ENCODE measurements around a stretch of chr22.

- PRO-cap: no peak
Measured at GRCh38 chr22:37231397-37231824, 12.7 kb downstream of the RAC2 start.

DNA sequence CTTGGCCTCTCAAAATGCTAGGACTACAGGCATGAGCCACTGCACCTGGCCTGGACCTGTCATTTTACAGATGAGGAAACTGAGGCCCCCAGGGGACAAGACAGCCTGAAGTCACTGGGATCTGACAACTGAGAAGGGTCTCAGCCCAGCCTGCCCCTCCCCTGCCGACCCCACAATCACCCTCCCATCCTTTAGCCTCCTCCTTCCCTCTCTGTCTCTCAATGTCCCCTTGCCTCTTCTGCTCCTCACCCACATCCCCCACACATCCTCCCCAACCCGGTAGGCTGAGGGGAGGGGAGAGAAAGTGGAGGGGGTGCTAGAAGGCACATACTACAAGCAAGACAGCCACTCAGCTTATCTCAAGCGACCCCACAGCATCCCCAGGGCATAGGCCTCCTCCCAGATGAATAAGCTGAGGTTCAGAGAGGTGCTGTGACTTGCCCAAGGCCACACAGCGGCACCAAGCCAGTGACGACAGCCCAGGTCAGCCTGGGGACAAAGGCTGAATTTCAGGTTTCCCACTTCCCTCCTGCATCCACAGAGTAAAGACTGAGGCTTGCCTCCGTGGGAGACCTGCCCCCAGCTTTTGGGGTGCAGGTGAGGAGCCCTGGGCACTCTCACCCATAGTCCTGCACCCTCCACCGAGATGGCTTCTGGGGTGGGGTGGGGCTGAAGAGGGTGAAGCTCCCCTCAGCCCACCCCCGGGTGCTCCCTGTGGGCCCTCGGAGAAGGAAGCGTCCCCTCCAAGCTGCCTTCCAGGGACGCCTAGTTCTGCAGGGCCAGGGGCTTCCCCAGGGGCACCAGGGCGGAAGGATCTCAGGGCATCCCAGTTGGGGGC lies 601 bp downstream of the RAC2 start:
- PRO-cap: no peak

DNA sequence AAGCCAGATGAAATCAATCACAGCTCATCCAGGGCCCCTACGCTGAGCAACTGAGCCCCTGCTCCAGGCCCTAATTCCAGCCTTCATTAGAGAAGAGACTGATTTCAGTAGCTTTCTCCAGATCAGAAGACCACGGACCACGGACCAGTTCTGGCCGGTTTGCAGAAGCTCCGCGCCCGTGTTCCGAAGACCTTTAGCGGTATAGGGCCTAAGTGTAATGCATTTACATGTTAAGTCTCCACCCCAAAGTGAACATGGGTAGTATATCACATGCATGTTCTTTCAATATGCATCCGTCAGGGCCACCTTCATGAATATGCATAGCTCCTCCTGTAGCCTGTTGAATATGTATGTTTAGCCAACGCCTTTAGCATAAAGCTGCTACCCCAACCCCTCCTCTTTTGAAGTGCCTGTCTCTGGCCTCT lies 14.9 kb upstream of the RAC2 start:
- PRO-cap: no peak

DNA sequence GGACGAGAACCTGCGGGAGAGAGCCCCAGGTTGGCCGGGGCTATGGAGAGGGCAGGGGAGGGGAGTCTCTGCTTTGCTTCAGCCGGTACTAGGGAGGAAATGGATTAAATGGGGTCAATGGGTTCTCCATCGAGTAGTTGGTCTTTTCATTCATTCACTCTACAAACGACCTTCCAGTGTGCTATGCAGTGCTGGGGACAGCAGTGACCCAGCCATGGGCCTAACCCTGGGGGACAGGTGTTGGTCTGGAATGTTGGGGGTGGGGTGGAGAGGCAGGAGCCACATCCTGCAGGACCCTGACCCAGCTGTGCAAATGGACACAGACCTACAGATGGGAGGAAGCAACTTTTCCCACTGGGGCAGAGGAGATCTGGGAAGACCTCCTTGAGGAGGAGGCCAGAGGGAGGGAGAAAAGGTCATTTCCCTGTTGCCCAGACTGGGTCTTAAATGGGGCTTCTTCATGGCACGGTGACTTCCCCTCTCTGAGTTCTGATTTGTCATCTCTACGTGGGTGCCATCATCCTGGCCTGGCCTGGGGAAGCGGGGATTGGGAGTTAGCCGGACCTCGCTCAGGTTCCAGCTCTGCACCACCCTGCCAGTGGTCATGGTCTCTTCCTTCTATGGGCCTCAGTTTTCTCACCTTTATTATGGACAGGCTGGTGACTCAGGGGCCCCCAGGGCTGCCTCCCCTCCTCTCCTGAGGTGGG lies 1.9 kb downstream of the CYTH4 start:
- PRO-cap: no peak

GRCh38 chr22:37293502-37293910 lies 11.2 kb downstream of the CYTH4 start:
- PRO-cap: no peak

GRCh38 chr22:37370068-37371160 lies 56.9 kb downstream of the ELFN2 start:
- PRO-cap: no peak

GRCh38 chr22:37492766-37493202 lies 6.6 kb upstream of the MFNG start:
- PRO-cap: no peak

DNA sequence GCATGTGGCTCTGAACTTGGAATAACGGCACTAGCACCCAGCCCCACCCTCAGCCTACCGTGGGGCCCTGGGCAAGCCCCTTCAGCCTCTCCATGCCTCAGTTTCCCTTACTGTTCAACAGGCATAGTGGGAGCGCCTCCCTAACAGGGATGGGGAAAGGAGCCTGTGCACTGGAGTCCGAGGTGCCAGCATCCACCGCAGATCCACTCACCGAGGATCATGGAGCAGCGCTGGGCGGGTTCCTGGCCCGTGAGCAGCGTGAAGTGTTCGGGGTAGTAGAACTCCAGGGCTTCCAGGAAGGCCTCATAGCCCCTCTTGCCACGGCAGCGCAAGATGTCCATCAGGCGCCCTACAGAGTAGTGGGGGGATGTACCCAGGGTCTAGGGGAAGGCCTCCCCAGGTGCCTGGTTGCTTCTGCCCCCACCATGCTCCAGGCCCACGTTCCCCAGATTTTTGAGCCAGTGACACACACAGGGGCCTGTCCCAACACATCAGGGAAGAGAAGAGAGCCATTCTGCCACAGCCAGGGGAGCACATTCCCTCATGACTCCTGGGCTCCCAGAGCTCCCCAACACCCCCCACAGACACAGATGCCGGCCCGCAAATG lies 1.4 kb downstream of the CARD10 start:
- PRO-cap: no peak

DNA sequence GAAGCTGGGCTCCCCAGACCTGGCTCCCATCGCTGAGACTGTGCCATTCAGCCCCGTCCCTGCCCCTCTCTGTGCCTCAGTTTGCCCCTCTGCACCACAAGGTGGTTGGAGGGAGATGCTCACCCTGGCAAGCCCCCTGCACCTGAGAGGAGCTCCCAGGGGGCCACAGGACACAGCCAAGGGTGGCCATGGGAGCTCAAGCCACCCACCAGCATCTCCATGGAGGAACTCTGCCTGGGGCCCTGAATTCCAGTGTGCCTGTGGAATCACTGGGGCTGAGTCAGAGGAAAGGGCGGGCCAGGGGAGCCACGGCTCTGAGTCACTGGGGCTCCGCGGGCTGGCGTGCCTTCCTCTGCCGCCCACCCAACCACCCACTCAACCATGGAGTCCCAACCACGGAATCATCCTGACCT lies 6.1 kb upstream of the CARD10 start:
- PRO-cap: no peak

DNA sequence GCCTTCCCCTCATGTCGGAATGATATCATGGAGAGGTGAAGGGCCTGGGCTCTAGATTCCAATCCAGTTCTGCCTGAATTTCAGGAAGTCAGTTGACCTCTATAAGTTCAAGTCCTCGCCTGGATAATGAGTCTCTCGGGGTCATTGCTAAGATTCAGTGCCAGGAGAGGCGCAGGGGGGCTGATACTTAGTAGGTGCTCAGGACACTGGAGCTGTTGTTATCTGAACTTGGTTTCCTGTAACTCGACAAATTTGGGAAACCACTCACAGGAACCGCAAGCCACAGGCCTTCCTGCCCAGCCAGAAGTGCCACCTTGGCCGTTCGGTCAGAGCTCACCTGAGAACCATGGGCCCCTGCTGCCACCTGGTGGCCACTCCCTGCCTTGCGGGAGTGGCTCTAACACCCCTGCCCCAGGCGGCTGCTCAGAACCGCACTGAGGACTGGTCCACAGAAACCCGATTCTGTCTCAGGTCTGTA lies 6.9 kb downstream of the CDC42EP1 start:
- PRO-cap: no peak

GRCh38 chr22:37602431-37602794 lies 6.2 kb upstream of the GGA1 start:
- PRO-cap: unidirectional peak, minus-strand start at chr22:37602522; unidirectional peak, minus-strand start at chr22:37602553; unidirectional peak, minus-strand start at chr22:37602605

DNA sequence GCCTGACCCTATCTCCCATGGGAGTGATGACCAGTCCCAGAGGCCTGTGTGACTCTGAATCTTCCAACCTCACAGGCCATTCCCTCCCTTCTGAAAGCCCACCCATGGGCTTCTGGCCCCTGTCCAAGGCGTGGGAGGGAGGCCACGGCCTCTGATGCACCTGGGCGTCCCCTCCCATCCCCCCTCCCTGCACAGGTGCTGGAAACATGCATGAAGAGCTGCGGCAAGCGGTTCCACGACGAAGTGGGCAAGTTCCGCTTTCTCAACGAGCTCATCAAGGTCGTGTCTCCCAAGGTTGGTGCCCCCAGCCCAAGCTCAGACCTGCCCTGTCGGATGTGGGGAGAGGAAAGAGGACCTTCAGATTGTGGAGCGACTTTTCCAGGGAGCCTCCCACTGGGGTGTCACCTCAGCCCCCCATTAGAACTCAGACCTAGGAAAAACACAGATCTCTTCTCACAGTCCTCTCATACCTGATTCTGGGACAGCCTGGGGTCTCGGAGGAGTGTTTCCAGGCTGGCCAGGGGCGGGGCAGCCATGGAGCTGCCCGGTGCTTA lies 9.7 kb downstream of the GGA1 start:
- PRO-cap: no peak

- PRO-cap: no peak
Measured at GRCh38 chr22:37627142-37628059, 12.1 kb upstream of the SH3BP1 start.

DNA sequence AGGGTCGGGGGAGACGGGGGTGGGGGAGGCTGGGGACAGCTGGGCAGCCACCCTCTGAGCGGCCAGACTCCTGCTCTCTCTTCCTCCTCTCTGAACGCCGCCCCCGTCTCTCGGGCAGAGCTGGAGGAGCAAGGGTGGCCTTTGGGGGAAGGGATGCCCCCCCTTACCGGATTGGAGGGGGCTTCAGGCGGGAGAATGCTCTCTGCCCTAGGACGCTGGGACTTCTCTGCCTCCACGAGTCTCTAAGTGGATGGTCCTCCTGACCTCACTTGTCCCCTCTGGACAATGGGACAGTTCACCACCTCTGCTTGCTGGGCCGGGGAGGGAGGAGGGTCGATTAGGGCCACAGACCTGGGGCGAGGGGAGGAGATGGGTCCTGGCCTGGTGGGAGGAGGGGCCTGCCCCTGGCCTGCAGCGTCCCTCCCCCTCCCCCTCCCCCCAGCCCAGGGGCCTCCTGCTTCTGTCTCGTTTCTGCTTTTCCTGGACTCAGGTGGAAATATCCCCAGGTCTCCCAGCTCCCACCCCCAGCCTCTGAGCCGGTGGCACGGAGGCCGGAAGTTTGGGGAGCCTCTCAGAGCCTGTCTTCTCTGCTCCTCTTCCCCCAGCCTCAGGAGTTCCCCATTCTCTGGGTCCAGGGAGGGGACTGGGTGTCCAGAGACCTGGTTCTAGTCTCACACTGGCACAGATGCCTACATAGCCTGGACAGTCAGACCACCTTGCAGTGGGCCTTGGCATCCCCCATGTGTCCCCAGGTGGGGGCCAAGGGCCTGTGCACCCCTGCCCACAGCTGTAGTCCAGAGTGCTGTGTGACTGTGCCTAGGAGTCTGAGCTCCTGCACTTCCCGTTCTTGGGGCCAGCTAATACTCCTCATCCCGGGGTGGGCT lies 679 bp downstream of the SH3BP1 start:
- PRO-cap: no peak

DNA sequence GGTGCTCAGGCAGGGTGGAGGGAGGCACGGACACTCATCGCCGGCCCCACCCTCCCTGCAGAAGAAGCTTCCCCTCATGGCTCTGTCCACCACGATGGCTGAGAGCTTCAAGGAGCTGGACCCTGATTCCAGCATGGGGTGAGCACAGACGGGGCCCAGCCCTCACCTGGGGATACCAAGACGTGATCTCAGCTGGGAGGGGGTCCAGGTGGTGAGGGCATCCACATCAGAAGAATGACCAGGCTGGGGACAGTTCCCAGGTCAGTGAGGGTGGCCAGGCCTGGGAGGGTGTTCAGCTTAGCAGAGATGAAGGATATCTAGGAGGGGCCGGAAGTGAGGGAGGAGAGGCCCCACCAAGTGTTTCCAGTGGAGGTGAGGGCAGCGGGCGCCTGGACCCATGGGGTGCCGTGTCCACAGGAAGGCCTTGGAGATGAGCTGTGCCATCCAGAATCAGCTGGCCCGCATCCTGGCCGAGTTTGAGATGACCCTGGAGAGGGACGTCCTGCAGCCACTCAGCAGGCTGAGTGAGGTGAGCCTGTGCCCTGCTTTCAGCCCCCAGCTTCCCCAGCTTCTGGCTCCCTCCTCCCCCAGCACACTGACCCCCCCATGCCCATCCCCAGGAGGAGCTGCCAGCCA lies 3.1 kb downstream of the SH3BP1 start:
- PRO-cap: no peak

GRCh38 chr22:37745502-37746199 lies 48.8 kb downstream of the TRIOBP start:
- PRO-cap: bidirectional peak, plus-strand start at chr22:37746263, minus-strand start at chr22:37746079

DNA sequence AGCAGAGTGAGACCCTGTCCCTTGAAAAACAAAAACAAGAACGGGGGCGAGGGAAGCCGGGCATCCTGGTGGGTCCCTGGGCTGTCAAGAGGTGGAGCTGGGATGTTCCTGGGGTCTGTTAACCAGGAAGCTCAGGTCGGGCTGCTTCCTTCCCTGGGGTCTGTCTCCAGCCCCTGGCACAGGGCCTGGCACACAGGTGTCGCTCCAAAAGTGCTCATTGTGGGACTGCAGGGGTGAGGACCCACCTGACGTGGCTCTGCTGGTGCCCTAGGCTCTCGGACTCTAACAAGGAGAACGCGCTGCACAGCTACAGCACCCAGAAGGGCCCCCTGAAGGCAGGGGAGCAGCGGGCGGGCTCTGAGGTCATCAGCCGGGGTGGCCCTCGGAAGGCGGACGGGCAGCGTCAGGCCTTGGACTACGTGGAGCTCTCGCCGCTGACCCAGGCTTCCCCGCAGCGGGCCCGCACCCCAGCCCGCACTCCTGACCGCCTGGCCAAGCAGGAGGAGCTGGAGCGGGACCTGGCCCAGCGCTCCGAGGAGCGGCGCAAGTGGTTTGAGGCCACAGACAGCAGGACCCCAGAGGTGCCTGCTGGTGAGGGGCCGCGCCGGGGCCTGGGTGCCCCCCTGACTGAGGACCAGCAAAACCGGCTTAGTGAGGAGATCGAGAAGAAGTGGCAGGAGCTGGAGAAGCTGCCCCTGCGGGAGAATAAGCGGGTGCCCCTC lies 47.5 kb upstream of the H1-0 start:
- PRO-cap: no peak

- PRO-cap: no peak
Measured at GRCh38 chr22:37910761-37911167, 4.7 kb downstream of the MICALL1 start.

GRCh38 chr22:37925566-37926175 lies 19.6 kb downstream of the MICALL1 start:
- PRO-cap: no peak

DNA sequence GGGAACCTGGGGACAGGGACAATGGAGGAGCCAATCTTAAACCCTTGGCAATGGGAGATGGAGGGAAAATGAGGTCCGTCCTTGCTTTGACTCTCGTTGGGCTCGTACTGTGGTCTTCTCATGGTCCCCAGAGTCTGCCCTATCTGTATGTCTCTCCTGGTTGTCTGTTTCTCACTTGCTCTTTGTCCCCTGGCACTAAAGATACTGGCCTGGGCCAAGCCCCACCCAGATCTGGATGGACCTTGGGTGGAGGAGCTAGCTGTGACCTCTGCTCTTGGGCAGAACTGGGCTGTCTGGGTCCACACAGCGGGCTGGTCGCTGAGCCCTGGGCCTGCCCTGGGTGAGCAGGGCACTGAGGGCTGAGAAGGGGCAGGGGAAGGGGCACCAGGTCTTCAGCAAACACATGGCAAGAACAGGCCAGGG lies 2.8 kb downstream of the SOX10 start:
- PRO-cap: no peak

All from Metastatic Pancreatic Carcinoma in the Ovary (tissue), 1 donor.